AG09319 (cell line): ENCODE results near the gene COPS9.

GRCh38 chr2:238332679-238333124 is 12.4 kb downstream of the TRAF3IP1 start:
- RRBS = no CpG with 5 or more reads among the region's 4 CpGs

- RRBS = no CpG with 5 or more reads among the region's 34 CpGs
Observed at GRCh38 chr2:238493869-238495078, 67.5 kb downstream of the ASB1 start.

GRCh38 chr2:238558876-238559231 is 132.1 kb downstream of the ASB1 start:
- RRBS = 69% methylated on average over 3 of the region's 9 CpGs

- RRBS = under 1% methylated on average over 14 of the region's 48 CpGs
Observed at GRCh38 chr2:238848791-238849282, 952 bp downstream of the TWIST2 start.

DNA sequence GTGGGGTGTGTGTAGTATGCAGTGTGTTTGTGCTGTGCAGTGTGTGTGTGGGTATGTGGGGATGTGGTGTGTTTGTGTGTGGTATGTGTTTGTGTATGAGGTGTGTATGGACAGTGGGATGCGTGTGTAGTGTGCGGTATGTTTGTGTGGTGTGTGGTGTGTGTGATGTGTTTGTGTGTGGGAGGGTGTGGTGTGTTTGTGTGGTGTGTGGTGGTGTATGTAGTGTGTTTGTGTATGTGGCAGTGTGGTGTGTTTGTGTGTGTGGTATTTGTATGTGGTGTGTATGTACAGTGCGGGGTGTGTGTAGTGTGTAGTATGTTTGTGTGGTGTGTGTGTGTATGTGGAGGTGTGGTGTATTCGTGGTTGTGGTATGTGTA is 60.8 kb downstream of the TWIST2 start:
- RRBS = no CpG with 5 or more reads among the region's 4 CpGs

DNA sequence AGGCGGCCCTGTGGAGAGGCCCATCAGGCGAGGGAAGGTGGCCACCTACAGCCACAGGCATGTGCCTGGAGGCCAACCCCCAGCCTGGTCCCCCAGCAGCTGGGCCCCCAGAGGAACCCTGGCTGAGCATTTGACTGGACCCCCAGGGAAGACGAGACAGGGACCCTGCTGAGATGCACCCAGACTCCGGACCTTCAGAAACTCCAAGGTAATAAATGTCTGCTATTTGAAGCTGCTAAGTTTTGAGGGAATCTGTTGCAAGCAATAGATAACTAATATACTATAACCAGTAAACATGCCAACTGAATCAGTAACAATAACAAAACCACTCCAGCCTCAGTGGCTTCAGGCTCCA is 199.1 kb downstream of the TWIST2 start:
- RRBS = no CpG with 5 or more reads among the region's 4 CpGs

GRCh38 chr2:239156776-239157775 is 243.7 kb downstream of the HDAC4 start:
- RRBS = 61% methylated on average over 3 of the region's 24 CpGs

GRCh38 chr2:239231162-239231884 is 169.5 kb downstream of the HDAC4 start:
- RRBS = no CpG with 5 or more reads among the region's 33 CpGs

DNA sequence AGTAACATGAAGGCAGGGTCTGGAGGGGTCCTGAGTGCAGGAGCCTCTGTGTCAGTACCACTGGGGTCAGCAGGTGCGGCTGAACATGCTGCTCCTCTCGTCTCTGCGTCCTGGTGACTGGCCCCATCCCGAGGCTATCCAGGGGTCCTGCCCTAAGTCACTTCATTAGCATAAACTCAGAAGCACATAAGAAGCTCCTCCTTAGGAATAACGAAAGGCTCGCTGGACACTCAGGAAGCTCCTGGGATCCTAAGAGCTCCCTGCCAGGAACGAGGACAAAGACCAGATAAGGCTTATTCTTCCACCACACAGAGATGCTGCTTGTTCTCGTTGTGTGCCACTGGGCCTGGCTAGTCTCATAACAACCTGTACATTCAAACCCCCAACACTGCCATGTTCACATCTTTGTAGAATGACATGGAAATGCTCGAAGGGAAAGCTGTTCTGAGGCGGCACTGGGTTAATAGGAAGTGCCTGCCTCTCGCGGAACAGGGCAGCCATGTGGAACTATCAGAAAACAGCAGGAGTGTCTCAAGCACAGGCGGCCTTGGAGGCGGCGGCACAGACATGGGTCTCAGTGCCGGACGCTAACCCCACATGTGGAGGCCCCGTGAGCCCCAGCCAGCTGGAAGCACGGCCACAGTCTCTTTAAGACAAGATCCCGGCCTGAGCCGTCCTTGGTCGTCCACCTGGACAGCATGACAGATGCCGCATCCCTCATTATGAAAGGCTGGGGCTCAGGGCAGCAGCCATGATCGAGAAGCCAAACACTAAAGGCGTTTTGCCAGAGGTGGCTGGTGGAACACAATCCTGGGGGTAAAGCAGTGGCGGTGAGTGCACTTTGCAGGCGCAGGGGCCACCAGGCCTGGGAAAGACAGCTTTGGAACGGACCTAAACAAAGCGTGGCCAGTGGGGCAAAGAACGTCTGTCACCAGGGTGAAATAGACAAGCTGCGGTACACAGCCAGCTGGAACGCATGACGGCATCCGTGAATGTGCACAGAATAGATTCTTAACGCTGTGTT is 161.2 kb downstream of the HDAC4 start:
- RRBS = 78% methylated on average over 5 of the region's 35 CpGs

GRCh38 chr2:239245096-239245451 is 155.7 kb downstream of the HDAC4 start:
- RRBS = no CpG with 5 or more reads among the region's 4 CpGs

DNA sequence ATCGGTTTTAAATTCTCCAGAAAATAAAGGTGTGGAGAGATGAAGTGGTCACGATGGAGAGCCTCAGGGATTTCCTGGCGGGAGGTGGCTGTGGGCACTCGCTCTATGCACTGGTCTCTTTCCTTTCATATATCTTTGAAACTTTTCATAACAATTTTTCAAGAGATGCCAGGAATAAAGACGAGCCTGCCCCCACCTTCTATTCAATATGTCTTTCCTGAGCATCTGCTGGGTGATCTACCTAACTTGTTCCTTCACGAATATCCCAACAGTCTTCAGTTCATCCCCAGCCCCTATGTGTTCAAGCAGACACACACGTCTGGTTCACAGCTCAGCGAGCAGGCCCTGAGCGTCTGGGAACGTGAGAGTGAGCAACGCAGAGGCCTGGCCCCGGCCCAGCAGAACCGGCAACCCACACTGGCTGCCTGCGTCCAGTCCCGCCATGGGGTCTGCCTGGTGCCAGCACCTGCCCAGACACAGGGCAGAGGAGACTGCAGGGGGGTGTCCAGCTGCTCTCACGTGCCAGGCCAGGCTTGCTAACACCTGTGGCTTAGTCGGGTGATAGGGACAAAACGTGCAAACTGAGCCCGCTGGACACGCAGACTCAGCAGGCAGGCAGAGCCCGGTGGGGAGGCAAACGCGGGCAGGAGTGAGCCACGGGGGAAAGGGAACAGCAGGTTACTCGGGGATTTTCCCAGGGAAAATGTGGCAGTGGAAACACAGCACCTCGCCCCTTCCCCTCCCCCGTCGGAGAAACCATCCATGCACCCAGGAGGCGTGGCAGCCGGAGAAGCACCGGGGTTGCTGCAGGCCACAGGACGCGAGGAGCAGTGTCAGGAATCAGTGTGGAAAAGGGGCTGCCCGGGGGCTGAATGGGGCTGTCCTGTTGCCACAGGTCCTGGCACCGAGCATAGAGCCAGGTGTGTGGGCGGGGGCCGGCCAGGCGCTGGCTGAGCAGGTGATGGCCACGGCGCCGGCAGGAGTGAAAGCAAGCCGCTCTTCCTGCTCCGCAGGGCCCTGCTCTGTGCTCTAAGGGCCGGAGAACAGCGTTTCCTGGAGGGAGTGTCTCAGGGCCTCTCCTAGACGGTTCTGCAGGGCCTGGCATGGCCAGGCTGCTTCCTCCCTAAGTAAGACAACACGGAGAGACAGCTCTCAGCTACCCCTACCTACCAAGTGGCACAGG is 154.8 kb downstream of the HDAC4 start:
- RRBS = 74% methylated on average over 14 of the region's 47 CpGs

- RRBS = no CpG with 5 or more reads among the region's 30 CpGs
Observed at GRCh38 chr2:239266908-239267975, 133.6 kb downstream of the HDAC4 start.

DNA sequence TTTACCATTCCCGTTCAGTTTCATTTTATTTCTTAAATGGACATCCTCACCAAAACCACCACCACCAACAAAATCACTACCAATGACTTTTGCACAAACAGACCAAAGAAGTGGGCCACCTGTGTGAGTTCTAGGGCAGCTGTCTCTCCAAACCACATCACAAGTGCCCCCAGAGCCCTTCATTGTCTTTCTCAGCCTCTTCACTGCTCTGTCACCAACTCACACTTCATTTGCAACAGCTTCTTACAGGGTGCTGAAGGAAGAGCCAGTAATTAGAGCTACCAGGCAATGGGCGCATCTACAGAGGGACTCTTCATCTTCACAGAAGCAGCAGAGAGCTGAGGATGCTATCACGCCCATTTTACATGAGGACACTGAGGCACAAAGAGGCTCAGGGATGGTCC is 105.1 kb downstream of the HDAC4 start:
- RRBS = no CpG with 5 or more reads among the region's 3 CpGs

DNA sequence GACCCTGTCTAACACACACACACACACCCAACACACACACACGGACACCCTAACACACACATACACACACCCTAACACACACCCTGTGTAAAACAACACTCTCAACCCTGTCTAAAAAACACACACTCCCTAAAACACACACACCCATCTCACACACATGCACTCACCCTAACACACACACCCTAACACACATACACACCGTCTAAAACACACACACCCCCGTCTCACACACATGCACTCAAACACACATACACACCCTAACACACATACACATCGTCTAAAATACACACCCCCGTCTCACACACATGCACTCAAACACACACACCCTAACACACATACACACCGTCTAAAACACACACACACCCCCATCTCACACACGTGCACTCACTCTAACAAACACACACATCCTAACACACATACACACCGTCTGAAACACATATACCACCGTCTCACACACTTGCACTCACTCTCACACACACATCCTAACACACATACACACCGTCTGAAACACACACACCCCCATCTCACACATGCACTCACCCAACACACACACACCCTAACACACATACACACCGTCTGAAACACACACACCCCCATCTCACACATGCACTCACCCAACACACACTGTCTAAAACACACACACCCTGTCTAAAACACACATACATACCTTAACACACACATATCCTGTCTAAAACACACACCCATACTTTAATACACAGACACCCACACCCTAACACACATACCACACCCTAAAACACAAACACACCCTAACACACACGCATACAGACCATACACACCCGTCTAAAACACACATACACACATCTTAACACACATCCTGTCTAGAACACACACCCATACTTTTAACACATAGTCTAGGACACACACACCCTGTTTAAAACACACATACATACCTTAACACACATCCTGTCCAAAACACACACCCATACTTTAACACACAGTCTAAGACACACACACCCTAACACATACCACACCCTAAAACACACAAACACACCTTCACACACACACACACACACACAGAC is 55.0 kb downstream of the HDAC4 start:
- RRBS = no CpG with 5 or more reads among the region's 13 CpGs

GRCh38 chr2:239444306-239444605 is 43.4 kb upstream of the HDAC4 start:
- RRBS = no CpG with 5 or more reads among the region's 5 CpGs

DNA sequence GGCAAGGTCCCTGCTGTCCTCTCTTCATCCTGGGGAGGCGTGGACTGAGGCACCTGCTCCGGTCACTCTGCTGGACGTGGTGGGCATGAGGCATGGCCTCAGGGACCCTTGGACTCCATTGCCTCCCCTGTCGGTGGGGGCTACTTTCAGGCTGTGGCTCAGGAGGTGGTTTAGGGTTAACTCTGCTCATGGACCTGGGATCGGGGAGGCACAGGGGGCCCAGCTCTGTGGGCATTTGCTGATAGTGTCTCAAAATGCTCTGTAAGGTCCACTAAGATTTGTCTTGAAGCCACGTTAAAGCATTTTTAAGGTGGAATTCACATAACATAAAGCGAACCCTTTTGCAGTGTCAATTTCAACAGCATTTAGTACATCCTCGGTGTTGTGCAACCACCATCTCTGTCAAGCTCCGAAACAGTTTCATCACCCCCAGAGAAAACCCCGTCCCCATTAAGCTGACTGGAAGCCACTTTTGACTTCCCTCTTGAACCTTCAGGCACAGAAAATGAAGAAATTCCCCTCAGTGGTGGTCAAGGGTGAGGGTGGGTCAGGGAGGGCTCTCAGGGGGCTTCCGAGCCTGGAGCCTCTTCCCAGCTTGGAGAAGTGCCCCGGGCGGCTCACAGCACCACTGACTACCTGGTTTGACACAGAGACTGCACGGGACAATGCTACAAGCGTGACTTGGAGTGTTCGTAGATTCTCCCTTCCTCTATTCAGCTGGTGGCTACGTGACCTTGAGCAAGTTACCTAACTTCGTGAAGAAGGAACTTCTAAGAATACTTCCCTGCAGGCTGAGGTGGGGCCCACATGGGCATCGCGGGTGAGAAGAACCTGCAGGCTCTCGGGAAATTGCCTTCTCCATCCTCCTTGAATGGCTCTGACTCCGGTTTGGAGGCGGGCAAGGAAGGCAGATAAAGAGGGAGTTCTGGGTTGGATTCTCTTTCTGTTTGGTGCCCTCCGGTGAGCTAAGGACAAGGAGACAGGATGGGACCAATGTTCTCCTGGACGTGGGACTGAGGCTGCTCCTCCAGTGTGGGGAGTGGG is 100.2 kb upstream of the HDAC4 start:
- RRBS = 89% methylated on average over 3 of the region's 25 CpGs

GRCh38 chr2:240136203-240137239 is at the start of gene COPS9:
TSS of gene COPS9 (minus strand) at chr2:240136305.
- RRBS = 3% methylated on average over 28 of the region's 89 CpGs

DNA sequence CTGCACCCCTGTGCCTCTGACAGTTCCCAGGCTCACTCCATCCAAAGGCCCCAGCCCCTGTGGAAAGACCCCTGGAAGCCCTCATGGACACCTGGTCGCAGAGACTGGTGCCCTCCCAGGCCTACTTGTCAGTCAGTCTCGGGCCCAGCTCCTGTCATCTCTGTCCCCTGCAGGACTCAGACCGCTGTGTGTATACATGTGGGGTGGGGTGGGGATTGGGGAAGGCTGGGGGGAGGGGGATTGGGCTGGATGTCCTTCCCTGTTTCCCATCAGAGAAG is 96.4 kb upstream of the OTOS start:
- RRBS = no CpG with 5 or more reads among the region's 3 CpGs

DNA sequence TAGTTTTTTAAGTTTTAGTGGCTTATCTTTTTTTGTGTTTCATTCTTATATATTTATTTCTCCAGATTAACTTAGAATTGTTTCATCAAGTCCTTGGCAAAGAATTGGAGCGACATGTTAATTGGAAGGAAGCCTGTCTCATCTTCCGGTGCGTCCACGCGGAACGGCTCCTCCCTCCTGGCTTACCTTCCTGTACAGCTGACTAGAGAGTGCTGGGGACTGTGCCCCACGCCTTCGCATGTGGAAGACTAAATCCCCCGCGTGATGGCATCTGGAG is 103.9 kb upstream of the OTOS start:
- RRBS = no CpG with 5 or more reads among the region's 10 CpGs

DNA sequence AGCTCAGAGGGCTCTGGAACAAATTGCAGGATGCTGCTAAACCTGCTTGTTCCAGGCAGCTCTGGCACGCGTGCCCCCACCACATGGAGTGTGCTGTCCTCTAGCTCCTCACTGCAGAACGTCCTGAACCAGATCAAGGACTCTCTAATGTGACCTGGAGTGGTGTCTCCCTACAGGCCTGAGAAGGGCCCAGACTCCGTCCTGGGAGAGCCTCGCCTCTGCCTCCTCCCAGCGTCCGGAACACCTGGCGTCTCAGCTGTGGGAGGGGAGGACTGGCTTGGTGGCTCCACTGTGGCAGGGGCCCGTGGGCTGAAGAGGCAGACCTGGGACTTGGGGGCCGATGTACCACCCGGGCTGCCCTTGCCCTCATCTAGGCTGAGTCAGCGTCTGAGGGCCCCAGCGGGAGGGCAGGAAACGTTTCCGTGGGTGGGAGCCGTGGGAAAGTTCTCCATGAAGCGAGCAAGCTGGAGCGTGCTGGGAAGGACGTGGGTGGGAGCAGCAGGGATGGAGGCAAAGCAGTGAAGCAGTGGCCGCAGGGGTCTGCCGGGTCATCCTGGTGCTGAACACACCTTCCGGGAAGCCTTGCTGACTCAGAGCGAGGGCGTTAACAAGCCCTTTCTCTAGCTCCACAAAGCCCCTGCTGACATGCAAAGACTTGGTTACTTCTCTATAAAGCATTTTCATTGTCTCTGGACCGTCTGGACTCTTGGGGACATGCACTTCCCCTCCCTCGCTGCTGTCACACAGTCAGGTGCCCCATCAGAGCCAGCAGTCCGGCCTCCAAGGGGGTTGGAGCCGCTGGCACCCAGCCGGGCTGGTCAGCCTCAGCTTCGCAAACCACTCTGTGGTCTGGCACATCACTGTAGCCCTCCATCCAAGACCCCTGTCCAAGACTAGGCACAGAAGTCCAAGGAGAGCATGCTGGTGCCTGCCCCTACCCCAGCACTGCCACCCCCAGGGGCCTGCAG is 115.3 kb upstream of the GPC1 start:
- RRBS = no CpG with 5 or more reads among the region's 30 CpGs